Epithelial cell of esophagus (primary cell): Measurements from ENCODE around the genes ATP8A1 and KCTD8.

- RRBS: no CpG with 5 or more reads among the region's 5 CpGs
Measured at GRCh38 chr4:40587741-40588403, 41.8 kb downstream of the RBM47 start.

DNA sequence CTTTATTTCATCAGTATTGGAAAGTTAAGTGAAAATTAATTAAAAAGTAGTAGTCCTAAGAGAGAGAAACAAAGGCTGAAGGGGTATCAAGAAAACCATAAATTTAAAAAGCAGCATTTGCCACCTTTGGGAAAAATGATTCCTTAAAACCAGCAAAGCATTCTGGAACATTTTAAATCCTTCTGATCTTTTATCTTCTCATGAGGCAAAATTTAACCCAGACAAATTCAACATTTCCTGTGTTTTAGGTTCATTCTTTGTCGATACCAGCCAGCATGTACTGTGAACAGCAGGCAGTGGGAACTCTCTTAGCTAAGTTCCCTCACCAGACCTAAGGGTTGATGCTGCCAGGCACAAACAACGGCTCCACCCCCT, 2.3 kb upstream of the RBM47 start:
- RRBS: no CpG with 5 or more reads among the region's 2 CpGs

DNA sequence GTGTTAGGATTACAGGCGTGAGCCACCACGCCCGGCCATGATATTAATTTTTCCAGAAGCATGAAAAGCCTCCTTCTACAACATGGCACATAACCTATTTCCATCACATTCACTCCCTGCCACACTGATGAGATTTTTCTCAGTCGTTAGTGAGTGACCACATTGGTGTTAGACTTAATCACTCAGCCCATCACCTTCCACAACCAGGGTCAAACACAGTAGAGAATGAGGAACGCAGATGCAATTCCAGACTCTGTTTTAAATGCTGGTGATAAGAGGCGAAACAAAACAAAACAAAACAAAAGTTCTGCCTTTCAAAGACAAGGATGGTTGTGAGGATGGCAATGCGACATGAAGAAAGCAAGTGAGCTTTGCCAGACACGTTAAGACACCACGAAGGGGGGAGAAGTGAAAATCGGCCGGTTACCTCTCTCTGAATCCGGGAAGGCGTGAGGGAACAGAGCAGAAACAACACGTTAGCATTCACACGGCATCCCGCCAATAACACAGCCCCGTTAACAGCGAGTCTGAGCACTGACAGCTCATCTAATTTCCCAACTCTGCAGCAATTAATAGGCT, 92.3 kb downstream of the NSUN7 start:
- RRBS: no CpG with 5 or more reads among the region's 18 CpGs

DNA sequence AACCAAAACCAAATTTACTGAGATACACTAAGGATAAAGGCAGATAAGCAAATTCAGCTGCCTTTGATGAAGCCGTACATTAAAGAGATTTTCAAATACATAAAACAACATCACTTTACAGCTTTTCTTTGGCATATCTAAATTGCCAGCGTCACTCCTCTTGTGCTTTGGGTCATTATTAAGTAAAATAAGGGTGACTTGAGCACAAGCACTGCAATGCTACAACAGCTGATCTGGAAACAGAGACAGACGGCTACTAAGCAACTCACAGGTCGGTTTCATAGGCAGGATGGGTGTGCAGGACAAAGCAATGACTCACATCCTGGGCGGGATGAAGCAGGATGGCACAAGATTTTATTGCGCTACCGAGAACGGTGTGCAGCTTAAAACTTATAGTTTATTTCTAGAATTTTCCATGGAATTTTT, 215.7 kb downstream of the APBB2 start:
- RRBS: no CpG with 5 or more reads among the region's 8 CpGs

- RRBS: no CpG with 5 or more reads among the region's 1 CpG
Measured at GRCh38 chr4:41133575-41134112, 80.7 kb downstream of the APBB2 start.

- RRBS: no CpG with 5 or more reads among the region's 7 CpGs
Measured at GRCh38 chr4:41327607-41328150, 71.0 kb downstream of the UCHL1 start.

DNA sequence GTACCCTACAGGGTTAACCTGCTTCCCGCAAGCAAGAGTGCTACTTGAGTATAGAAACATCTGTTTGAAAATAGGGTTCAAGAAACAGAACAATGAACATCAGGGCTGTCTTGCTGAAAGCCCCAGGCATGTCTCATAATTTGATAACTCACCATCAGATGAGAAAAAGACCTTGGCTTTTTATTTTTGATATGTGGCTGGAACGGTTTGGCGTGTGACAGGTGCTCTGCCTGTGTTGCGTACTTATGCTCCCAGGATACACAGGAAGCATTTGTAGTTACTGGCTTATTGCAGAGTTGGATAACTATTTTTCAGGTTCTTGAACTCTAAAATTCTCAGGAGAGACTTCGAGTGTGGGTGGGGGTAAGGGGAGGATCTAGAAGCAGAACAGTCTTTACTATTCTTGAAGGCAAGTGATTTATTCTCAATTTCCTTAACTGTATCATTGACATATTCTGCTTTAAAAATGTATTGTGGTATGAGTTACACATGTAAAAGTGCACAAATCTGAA, 105.5 kb downstream of the UCHL1 start:
- RRBS: no CpG with 5 or more reads among the region's 5 CpGs

DNA sequence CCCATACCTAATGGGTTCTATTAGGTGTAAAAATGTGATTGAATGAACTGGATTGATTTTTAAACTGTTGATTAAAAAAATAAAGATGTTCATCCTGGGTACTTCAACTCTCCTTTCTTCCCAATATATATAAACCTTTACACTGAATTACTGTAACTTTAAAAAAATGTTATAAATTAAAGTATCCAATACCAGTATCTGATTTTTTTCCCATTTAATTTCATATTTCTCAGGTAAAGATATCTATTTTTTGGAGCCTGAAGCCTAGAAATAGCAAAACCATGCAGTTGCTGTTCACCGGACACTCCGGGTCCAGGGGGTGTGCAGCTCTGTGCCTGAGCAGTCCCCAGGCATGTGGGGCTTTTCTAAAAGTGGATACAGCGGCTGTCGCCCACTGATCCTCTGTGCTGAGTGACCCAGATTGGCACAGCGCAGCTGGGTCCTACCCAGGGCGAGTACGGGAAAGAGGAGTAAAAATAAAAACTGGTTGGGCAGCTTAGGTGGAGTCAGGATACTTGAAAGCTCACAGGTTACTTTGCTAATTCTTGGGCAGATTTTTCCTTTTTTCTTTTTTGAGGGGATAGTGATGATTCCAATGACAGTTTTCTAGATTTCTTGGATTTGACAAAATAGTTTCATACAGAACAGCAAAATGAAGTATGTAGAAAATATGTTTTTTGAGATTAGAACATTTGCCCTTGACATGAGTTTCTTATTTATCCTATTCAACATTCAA, 118.8 kb downstream of the UCHL1 start:
- RRBS: no CpG with 5 or more reads among the region's 7 CpGs

GRCh38 chr4:41426473-41426990, 111.4 kb upstream of the LIMCH1 start:
- RRBS: no CpG with 5 or more reads among the region's 3 CpGs

DNA sequence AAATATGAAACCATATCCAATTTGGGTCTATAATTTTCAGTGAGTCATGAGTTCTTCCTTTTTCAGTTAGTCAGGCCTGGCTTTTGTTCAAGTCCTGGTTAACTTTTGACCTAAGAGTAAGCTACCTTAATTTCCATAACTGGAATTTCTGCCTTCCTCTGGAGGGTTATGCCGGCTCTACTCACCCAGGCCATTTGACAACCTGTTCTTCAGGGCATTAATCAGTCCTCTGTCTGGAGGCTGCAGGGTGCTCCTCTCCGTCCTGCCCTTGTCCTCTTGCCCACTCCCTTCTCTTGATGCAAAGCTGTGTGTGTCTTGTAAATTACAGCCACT, 73.9 kb downstream of the LIMCH1 start:
- RRBS: no CpG with 5 or more reads among the region's 2 CpGs

- RRBS: no CpG with 5 or more reads among the region's 3 CpGs
Measured at GRCh38 chr4:41613721-41614217, 75.8 kb downstream of the LIMCH1 start.

DNA sequence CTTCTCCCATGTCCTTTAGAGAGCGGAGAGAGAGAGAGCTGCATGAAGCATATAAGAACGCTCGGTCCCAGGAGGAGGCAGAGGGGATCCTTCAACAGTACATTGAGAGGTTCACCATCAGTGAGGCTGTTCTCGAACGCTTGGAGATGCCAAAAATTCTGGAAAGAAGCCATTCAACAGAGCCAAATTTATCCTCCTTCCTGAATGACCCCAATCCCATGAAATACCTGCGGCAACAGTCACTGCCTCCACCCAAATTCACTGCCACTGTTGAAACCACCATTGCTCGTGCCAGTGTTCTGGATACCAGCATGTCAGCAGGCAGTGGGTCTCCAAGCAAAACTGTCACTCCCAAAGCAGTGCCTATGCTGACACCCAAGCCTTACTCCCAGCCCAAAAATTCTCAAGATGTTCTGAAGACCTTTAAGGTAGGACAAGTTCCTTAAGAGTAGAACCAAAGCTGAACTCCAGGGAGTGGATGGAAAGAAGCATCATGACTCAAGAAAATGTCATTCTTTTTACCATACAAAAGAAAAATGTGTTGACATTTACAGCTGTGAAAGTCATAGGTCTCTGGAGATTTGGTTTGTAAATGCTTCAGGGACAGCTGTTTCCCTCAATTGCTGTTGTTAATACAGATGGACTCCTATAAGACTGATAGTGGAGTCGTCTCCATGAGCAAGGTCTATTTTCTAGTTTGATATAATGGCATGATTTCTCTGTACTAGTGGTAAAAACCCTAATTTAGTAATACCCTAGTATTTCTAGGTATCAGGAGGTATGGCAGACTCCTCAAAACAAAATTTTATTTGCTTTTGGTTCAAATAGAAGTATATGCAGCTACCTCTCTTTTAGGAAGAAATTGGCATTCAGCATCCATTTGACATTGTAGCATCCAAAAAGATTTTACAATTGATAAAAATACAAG, 101.8 kb downstream of the PHOX2B start:
- RRBS: no CpG with 5 or more reads among the region's 8 CpGs

DNA sequence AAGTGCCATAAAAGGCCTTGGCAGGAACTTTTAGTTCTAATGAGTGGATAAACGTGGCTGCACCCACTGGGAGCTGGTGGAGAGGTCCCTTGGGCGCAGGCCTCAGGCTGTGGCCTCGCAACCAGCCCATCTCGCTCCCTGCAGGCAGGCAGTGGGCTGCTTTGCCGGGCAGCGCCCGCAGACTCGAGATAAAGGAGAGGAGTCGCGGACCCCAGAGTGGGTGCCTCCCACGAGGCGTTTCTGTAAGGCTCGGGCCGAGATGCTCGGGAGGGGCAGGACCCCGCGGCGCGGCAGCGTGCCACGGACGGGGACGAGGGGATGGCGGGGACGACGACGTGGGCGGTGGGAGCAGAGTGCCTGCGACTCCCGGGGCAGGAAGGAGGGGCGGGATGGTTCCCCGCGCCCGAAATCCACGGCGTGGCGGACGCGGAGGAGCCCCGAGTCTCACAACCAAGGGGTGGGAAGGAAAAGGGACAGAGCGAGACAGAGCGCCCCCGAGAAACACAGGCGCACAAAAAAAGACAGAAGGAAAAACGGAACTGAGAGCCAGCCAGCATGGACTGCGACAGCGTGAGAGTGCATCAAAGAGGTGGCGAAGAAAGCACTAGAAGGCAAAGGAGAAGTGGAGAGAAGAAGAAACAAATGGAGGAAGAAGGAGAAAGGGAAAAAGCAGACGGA, 1.7 kb downstream of the BEND4 start:
- RRBS: no CpG with 5 or more reads among the region's 49 CpGs

- RRBS: no CpG with 5 or more reads among the region's 4 CpGs
Measured at GRCh38 chr4:42653853-42654453, 3.0 kb downstream of the ATP8A1 start.

DNA sequence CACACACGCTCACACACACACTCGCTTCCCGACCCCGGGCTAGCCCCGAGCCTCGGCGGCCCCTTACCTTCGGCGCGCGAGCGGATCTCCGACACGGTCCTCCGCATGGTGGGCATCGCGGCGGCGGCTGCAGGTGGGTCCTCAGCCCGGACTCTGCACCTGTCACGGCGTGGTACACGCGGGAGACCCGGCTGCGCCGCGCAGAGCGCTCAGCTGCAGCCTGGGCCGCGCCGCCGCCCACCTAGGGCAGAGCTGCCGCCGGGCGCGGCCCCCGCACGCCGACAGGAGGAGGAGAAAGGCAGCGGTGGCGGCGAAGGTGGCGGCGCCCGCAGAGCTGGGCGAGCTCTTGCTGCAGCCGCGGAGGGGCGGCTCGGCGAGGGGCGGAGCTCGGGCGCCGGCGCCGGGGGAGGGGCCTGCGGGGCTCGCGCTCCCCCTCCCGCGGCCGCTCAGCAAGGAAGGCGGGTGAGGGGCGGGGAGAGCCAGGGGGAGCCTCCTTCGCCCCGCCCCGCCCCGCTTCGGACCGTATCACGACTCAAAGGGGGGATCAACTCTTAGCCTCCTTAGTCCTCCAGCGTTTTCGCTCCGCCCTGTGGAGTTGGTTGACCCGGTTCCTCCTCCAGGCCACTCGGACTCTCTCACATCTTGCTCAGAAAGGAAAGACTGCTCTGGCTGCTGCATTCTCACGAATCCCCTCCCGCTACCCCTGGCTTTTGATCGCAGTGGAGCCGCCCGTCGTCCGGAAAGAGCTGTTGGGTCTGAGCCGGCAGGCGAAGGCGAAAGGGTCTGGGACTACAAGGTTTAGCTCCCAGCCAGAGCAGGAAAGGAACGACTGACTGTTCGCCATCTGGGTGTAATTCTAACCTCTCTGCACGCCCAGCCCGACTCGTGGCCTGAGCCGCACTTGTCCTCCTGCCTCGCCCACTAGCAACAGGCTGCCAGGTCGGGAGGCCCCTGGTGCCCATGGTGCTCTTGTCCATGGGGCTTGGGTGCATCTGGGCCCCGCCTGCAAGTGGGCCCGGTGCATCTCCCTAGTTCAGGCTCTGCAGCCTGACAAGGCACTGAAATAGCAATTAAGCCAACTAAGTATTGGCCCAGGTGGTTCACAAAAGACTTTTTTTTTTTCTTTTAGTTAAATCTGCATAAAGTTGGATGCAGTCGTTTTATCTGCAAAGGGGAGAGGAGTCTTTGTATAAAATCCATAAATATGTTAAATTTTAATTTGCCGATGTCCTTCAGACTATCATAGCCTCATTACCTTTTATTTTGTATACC, at the start of gene ATP8A1:
ATP8A1 (minus strand) TSS at position 348 of the 1,272 bp plus-strand sequence.
- RRBS: under 1% methylated on average over 20 of the region's 100 CpGs

DNA sequence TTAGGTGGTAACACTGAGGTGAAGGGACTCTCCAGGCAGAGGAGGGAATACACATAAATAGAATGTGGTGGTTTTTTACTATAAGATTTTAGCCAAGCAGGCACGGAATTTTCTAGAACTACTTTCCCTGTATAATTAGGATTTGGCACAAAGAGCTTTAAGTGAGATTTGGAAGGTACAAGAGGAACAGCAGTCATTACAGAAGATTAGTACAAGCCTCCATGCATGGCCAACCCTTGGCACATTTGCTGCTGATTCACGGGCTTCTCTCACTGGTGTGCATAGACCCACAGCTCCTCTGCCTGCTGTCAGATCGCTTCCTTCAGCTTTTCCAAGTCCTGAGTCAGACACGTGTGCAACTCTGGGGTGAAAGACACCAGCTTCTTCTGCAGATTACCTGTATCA, 685.5 kb downstream of the KCTD8 start:
- RRBS: no CpG with 5 or more reads among the region's 4 CpGs

GRCh38 chr4:44448433-44449418, at the start of gene KCTD8:
KCTD8 (minus strand) TSS chr4:44448809.
- RRBS: under 1% methylated on average over 43 of the region's 85 CpGs

DNA sequence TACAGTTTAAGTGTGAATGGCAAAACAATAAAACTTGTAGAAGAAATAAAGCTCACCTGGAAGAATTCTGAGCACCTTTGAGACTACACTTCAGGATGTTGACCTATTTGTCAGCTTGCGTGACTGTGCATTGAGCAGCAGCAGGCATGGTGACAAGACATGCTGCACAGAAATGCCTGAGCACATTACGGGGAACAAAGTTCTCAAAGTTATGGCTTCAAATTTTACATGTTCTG, 38.6 kb upstream of the GNPDA2 start:
- RRBS: no CpG with 5 or more reads among the region's 2 CpGs